Measurements from ENCODE around the genes ARHGEF3 and PDE12.

- PRO-cap, 2 experiments, result no peak in any of the 2 experiments
Observed at GRCh38 chr3:53804823-53805500, 41.3 kb downstream of the CHDH start.

DNA sequence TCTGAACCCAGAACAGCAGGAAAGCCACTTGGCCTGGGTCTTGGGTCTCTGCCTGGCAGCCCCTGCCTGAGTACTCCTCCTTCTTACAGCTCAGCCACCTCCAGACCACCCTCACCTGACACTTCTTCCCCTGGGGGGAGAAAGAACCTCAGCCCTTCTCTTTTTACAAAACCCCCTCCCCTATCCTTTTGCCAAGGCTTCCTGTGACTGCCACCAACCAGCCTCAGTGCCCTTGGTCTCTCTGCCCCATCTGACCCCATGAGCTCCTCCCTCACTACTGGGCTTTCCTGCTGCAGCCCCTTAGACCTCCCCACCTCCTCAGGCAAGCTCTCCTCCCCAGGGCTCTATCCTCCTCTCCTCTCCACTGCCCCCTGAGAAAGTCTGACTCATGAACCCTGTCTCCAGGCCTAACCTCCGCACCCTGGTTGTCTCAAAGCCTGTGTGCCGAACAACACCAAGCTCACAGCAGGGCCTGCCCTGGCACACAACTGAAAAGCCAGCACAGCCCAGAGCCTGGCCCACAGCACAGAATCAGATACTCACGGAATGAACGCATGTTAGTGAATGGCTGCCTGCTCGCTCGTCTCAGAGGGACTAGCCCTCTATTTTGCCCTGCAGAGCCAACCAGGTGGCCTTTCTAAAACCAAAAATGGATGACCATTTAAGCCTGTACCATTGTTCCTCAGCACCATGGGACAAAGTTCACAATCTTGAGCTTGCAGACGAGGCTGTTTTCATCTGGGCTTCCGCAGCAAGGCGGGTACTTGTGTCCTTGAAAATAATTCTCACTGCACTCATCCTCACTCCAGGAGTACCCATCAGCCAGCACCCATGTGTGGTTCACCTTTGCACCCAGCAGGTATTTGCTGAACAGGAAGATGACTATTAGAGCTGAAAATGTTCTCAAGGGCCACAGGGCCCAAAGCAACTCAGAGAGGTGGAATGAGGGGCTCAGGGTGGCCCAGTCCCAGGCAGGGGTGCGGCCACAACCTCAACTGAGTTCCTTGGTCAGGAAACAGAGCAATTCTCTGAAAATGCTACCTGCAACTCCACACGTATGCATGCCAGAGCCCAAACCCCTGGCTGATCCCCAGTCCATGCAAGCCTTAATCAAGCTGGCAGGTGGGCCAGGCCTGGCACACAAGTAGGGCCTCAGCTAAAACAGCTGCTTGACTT lies 1.7 kb downstream of the CHDH start:
- PRO-cap, 2 experiments, result no peak in any of the 2 experiments

- PRO-cap, 2 experiments, result no peak in any of the 2 experiments
Observed at GRCh38 chr3:54243469-54244011, 121.2 kb downstream of the CACNA2D3 start.

GRCh38 chr3:56801802-56802515 lies at the start of gene ARHGEF3:
Gene ARHGEF3 (minus strand): TSS chr3:56801949.
- PRO-cap, 2 experiments, result peak in 2 of 2 experiments; most common plus-strand start chr3:56802140 (in 2); most common minus-strand start chr3:56801949 (in 2)

DNA sequence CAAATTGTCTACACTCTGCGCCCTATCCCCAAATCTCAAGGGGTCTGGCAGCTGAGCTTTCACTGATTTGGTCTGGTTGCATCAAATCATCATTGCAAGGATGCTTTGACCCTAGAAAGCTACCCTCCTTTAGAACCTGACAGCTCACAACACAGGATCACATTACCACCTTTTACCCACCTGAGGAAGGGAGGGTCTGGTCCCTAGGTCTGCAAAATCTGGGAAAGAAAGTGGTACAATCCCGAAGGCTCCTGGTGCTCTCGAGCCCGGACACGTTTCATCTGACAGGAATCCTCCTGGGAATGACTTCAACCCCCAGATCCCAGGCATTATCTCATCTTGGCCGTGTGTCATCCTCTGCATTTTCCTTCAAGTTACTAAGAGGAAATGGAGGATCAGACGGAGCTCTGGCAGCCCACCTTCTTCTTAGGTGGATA lies 37.9 kb upstream of the ARHGEF3 start:
- PRO-cap, 2 experiments, result no peak in any of the 2 experiments

DNA sequence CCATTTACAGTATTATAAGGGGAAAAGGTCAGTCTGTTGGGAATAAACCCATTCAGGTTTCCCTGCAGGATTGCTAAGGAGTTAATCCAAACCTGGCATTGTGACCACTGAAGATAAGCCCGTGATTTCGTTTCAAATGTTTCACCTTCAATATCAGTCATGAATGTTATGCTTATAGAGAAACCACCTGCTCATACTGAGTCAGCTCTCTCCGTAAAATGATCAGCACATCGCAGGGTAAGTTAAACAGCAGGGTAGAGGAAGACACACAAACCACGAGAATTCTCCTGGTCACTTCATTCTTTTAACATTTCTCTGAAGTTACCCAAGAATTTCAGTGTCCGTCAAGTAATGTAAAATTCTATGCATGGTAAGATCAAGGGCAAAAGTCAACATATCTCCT lies 67.4 kb upstream of the ARHGEF3 start:
- PRO-cap, 2 experiments, result no peak in any of the 2 experiments

DNA sequence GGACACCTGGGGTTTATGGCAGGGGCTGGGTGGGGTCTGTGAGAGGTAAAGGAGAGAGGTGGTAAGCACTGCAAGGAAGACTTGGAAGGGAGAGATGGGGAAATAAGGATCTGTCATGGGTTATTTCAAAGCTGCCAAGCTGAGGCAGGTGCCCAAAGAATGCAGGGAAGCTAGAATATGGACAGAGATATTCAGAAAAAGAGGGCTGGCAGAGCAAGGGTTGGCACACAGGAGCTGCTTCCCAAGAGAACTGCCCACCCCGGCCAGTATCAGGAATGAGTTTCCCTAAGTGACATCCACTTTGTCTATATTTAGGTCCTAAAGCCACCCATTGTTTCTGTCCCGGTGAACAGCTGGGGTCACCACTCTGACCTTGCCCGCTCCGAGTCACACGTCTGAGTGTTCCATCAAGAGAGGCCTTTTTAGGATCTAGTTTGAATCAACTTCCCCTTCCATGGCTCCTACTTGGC lies 109.5 kb upstream of the ARHGEF3 start:
- PRO-cap, 2 experiments, result no peak in any of the 2 experiments

DNA sequence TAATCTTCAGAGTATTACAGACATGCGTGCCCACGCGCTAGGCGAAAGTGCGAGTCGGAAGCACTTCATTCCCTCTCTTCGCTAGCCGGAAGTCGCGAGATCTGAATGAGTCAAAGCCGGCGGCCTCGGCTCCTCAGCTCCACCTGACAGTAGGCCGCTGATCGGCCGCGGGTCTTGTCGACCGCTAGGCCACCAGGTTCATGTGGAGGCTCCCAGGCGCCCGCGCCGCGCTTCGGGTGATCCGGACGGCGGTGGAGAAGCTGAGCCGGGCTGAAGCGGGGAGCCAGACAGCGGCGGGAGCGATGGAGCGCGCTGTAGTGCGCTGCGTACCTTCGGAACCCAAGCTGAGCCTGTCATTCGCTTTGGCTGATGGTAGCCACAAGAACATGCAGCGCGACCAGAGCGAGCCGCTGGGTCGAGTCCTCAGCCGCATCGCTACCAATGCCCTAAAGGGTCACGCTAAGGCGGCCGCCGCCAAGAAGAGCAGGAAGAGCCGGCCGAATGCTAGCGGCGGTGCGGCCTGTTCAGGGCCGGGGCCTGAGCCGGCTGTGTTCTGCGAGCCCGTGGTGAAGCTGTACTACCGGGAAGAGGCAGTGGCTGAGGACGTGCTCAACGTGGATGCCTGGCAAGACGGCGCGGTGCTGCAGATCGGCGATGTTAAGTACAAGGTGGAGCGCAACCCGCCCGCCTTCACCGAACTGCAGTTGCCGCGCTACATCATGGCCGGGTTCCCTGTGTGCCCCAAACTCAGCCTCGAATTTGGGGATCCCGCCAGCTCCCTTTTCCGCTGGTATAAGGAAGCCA lies at the start of gene PDE12:
Gene PDE12, plus strand, starts transcription at position 95 of the 804 bp plus-strand sequence.
- PRO-cap, 2 experiments, result peak in 2 of 2 experiments; most common plus-strand start position 286 of the sequence (in 2); most common minus-strand start position 352 of the sequence (in 1)

GRCh38 chr3:57556984-57557916 lies 1.2 kb downstream of the PDE12 start:
- PRO-cap, 2 experiments, result peak in 2 of 2 experiments; most common plus-strand start chr3:57557336 (in 2); most common minus-strand start chr3:57557249 (in 2)

DNA sequence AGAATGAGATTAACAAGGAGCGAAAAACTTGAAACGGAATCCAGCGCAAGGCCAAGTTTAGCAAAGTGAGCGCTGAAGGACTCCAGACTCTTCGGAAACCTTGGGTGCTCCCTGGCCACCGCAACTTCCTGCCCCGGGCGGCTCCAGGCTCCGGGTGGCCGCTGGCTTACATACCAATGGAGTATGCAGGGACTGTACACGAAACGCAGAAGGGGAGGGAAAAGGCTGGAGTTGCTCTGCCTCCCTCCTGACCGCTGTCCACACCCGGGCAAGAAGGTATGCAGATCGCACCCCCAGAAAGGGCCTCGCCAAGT lies 746 bp downstream of the ARF4 start:
- PRO-cap, 2 experiments, result peak in 2 of 2 experiments; most common plus-strand start position 212 of the sequence (in 1); most common minus-strand start position 55 of the sequence (in 1)

- PRO-cap, 2 experiments, result peak in 2 of 2 experiments; most common plus-strand start chr3:57597826 (in 2); most common minus-strand start chr3:57597973 (in 2)
Observed at GRCh38 chr3:57597505-57598395, 606 bp upstream of the ARF4 start.

- PRO-cap, 2 experiments, result no peak in any of the 2 experiments
Observed at GRCh38 chr3:57628815-57629070, 31.6 kb upstream of the ARF4 start.

GRCh38 chr3:57861773-57862192 lies 105.7 kb downstream of the SLMAP start:
- PRO-cap, 2 experiments, result no peak in any of the 2 experiments

DNA sequence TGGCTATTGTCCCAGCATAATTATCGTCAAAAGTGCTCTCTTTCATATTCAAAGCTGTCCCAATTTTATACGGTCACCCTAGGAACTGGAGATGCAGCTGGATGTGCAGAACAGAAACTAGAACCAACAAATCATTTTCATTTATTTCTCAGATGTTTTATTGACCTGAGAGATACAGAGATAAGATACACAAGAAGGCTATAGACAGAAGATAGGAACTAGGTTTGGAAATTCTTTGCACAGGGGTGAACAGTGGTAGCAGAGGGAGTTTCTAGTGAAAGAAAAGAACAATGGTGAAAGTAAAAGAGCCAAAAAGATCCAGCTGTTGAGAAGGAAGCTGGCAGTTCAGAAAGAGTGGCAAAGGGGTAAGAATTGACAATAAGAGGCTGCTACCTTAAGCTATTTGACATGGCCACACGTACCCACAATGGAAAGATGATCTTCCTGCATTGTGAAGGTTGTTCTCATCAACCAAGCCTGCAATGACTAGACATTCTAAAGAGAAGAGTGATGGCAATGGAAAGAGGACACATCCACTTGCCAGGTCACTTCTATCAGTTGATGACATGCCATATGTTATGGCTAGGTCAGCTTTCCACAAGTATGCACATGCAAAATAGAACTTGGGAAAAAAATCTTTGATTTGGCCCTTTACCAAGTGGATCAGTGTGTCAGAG lies 105.2 kb upstream of the FLNB start:
- PRO-cap, 2 experiments, result no peak in any of the 2 experiments

- PRO-cap, 2 experiments, result no peak in any of the 2 experiments
Observed at GRCh38 chr3:57978225-57978834, 29.9 kb upstream of the FLNB start.

DNA sequence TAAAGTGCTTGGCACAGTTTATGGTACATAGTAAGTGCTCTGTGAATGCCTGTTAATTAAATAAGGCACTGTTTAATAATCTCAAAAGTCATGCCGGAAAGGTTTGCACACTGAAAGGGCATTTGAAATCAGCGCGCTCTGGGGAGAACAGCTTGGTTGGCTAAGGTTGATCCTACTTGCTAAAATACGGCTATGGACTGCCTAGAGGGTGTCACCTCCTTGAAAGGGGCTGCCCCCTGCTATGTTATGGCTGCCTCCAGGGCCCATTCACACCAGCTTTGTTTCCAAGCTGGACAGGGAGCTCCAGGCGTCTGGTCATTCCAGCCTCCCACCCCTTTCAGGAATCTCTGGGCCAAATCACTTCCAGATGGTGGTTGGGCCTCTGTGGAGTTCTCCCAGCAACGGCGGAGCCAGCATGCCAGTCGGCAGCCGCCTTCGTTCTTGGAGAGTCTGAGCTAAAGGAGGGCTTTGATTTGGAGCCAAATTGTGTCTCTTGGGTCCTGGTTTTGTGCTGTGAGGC lies 5.9 kb downstream of the FLNB start:
- PRO-cap, 2 experiments, result no peak in any of the 2 experiments

DNA sequence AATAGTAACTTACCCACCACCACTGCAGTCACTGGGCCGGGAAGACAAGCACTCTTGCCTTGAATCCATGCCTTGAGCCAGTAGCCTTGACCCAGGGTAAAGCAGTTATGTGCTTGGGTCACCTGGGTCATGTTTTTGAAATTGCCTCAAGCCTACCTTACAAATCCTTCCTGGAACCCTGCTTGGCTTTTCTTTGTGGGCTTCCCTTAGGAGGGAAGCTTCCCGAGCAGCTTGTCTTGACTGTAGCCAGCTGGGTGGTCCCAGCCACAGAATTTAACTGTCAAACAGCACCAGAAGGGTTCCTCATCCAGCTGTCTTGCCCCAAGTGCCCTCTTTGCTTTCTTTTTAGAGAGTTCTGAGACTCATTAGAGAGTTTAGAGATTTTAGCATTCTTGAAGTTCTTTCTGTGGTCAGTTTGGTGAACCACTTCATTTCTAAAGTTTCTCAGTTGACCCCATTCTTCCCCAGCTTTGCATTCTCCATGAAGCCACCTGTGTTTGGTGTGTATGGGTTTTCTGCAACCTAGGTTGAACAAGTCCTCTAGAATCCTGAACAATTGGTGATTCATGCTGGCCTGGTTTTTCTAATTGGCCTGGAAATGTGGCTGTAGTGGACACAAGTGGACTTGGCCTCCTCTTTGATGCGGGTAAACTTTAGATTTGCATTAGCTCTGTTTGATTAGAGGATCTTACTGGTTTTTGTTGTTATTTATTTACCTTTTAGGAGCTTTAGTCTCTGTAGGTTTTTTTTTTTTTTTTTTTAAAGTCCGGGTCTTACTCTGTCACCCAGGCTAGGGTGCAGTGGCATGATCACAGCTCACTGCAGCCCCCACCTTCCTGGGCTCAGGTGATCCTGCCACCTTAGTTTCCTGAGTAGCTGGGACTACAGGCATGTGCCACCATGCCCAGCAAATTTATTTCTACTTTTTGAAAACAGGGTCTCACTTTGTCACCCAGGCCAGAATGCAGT lies 33.7 kb downstream of the FLNB start:
- PRO-cap, 2 experiments, result no peak in any of the 2 experiments

GRCh38 chr3:58043696-58044337 lies 35.6 kb downstream of the FLNB start:
- PRO-cap, 2 experiments, result no peak in any of the 2 experiments

DNA sequence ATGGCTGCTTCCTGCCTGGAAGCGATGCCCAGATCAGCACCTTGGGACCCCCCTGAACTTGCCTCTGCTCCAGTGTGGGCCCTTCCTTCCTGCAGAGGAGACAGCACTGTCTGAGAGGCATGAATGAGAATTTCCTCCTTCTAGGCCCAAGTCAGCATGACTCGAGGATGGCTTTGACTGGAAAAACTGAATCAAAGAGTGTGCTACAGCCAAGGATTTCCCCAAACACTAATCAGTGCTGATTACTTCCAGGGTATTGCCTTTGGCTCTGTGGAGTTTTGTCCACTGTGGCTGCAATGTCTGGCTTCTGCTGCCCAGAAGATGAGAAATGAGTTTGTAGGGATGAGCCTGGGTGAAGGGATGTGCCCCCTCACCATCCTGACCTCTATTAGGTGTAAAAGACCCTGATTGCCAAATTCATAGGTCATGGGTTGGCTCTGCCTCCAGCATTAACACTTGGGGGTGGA lies 36.5 kb downstream of the FLNB start:
- PRO-cap, 2 experiments, result no peak in any of the 2 experiments

GRCh38 chr3:58115855-58116739 lies 94.7 kb downstream of the DNASE1L3 start:
- PRO-cap, 2 experiments, result no peak in any of the 2 experiments

Data from cytotoxic T cell (primary cell).